ENCODE measurements around the genes APOB and KLHL29.

DNA sequence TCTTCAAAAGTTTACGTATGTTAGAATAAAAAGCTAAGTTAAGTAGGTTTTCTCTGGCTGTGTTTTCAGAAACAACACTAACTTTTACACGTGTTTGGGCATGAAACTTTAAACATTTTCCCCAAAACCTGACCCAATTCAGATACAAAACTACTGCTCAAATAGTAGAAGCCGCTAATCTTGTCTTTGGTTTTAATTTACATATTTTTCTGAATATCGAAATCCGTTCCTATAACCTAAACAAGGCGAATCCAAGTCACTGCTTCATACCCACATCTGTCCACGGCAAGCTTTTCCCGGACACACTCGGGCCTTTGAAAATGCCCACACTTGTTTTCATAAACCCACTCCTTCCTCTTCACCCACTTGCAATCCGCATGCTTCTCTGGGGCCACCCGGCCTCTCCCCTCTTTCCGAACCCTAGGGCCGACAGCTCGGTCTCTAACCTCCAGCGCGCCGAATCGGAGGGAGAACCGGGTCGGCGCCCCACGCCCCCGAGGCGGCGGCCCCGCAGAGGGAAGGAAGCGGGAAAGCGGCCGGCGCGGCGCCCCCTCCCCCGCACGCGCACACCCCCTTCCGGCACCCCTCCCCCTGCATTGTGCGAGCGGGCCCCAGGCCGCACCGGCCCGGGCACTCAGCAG, 685 bp downstream of the PUM2 start:
- RRBS = 2% methylated on average over 33 of the region's 41 CpGs

- RRBS = no CpG with 5 or more reads among the region's 15 CpGs
Measured at GRCh38 chr2:20378757-20379482, 28.3 kb upstream of the PUM2 start.

GRCh38 chr2:20418839-20419801, 27.8 kb upstream of the RHOB start:
- RRBS = no CpG with 5 or more reads among the region's 14 CpGs

- RRBS = no CpG with 5 or more reads among the region's 6 CpGs
Measured at GRCh38 chr2:20443307-20443934, 3.5 kb upstream of the RHOB start.

DNA sequence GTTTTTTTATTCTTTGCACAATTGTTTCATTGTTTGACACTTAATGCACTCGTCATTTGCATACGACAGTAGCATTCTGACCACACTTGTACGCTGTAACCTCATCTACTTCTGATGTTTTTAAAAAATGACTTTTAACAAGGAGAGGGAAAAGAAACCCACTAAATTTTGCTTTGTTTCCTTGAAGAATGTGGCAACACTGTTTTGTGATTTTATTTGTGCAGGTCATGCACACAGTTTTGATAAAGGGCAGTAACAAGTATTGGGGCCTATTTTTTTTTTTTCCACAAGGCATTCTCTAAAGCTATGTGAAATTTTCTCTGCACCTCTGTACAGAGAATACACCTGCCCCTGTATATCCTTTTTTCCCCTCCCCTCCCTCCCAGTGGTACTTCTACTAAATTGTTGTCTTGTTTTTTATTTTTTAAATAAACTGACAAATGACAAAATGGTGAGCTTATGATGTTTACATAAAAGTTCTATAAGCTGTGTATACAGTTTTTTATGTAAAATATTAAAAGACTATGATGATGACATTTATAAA, 2.1 kb downstream of the RHOB start:
- RRBS = no CpG with 5 or more reads among the region's 3 CpGs

GRCh38 chr2:20452166-20453167, 5.6 kb downstream of the RHOB start:
- RRBS = no CpG with 5 or more reads among the region's 9 CpGs

GRCh38 chr2:20474017-20474812, 27.3 kb downstream of the RHOB start:
- RRBS = no CpG with 5 or more reads among the region's 10 CpGs

DNA sequence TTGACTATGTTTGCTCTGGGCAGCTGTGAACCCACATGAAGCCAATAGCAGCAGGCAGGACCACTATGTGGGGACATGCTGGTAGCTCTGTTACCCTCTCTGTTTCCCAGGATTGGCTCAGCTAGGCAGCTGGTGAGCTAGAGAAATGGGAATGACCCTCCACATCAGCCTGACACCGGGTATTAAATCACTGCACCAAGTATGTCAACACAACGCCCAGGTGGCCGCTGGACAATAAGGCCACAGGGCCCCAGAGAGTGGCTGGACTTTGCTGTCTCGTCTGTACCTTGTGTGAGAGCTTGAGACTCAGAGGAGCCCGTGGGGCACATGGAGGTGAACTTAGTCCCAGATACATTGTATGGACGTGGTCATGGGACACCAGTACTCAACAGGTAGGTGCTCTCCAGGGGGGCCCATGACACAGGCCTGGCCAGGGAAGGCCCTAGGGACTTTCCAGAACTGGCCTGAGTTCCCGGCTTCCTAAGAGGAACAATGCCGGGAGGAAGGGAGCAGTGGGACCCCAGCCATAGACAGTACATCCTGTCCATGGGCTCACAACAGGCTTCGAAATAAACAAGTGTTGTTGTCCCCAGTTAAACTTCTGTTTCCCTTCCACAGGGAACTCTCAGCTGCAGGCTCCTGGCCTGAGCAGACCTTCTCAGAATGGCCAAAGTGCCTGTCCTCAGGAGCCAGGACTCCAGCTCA, 35.2 kb downstream of the HS1BP3 start:
- RRBS = no CpG with 5 or more reads among the region's 9 CpGs

GRCh38 chr2:20638909-20639427, 11.9 kb downstream of the HS1BP3 start:
- RRBS = no CpG with 5 or more reads among the region's 9 CpGs

DNA sequence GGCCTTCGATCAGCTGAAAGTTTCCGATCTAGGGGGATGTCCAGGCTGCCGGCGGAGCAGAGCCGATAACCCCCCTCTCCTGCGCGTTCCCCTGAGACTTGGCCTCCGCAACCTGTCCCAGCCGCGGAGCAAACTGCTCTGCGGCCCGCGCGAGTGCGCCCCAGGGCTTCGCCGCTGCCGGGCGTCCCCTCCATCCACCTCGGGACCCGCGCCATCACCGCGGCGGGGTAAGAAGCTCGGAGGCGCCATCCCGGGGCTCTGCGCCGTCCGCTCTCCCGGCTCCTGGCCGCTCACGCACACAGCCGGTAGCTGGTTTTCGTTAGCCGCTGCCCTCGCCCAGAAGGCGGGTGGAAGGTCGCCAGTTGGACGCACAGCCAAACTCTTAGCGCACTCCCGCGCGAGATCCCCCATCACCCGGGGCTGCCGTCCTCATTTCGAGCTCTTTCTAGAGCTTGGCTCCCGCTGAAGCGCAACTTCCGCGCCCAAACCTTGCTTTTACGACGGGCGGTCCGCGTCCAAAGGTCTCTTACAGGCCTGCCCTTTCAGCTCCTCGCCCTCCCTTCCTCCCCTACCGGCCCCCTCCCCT, 848 bp upstream of the GDF7 start:
- RRBS = 3% methylated on average over 12 of the region's 59 CpGs

GRCh38 chr2:20780838-20781273, 42.0 kb downstream of the LDAH start:
- RRBS = no CpG with 5 or more reads among the region's 1 CpG

GRCh38 chr2:21004151-21004705, 39.6 kb downstream of the APOB start:
- RRBS = no CpG with 5 or more reads among the region's 14 CpGs

DNA sequence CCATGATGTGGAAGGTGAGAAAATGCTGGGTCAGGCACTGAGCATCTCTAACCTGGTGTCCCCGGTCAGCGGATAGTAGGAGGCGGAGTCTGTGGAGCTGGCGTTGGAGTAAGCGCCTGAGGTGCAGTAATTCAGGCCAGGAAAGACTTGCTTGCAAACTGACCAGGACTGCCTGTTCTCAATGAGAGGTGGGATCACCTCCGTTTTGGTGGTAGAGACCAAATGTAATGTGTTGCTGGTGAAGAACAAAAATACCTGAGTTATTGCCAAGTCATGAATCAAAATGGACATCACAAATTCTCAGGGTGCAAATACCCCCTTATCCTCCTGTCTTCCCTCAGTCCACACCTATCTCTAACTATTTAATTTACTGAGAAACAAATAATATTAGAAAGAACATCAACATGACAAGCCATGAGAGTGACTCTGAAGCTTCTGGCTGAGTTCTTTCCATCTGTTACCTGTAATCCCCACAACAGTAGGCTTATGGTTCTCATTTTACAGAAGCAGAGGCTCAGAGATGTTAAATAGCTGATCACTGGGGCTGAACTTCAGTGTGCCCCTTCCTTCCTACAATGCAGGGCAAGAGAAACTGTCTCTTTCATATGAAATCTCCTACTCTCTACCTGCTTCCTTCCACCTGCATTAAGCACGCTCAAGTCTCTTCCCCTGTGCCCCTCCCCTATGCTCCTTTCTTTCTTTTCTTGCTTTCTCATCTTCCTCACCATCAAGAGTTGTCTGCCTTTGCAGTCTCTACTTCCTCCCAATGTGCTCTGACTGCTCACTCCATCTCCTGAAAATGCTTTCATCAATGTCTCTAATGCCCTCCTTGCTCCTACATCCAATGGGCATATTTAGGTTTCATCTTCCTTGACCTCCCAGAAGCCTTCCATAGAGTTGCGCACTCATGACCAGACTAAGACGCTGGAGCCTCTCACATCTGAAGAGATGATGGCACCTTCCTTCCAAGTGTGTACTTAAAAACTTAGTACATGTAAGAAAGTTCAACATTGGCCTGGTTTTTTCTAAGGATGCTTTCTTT, 23.9 kb downstream of the APOB start:
- RRBS = no CpG with 5 or more reads among the region's 9 CpGs

- RRBS = 19% methylated on average over 14 of the region's 60 CpGs
Measured at GRCh38 chr2:21043495-21044501, at the start of gene APOB. APOB (minus strand) TSS chr2:21044073.

- RRBS = no CpG with 5 or more reads among the region's 4 CpGs
Measured at GRCh38 chr2:21095569-21096130, 28.1 kb upstream of the TDRD15 start.

GRCh38 chr2:21330695-21331540, 207.2 kb downstream of the TDRD15 start:
- RRBS = no CpG with 5 or more reads among the region's 6 CpGs

GRCh38 chr2:21423040-21423291, 299.2 kb downstream of the TDRD15 start:
- RRBS = no CpG with 5 or more reads among the region's 4 CpGs

- RRBS = no CpG with 5 or more reads among the region's 1 CpG
Measured at GRCh38 chr2:23268454-23268828, 116.5 kb upstream of the KLHL29 start.

DNA sequence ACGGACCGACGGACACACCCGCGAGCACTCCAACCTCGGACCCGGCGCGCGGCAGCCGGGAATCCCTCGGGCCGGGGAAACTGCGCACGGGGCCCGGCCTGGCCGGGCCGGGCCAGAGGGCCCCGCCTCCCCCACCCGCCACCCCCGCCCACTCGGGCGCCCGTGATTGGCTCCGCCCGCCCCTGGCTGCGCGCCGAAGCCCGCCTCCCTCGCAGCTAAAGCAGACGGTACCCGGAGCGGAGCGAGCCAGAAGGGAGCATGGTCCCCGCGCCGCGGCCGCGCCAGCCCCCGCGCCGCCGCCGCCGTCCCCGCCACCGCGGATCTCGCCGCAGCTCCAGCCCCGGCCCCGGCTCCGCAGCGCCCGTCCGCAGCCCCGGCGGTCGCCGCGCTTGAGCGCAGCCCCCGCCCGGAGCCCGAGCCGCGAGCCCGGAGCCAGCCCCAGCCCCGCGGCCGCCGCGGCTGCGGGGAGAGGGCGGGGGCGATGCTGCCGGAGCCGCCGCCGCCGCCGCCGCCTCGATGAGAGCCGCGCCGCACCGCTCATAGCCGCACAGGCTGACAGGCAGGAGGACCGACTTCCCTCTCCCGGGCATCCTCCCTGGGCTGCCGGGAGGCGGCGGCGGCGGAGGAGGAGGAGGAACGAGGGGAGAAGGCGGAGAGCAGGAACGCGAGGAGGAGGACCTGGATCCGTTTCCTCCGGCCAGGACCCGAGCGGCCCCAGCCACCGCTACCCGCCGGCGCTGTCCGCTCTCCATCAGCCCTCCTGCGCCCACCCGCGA, at the start of gene KLHL29:
KLHL29 (plus strand) TSS at position 223 of the 776 bp plus-strand sequence.
- RRBS = 2% methylated on average over 44 of the region's 114 CpGs

GRCh38 chr2:23385733-23386330, 853 bp downstream of the KLHL29 start:
- RRBS = 5% methylated on average over 19 of the region's 65 CpGs